Calu3 (cell line): ENCODE measurements around a stretch of chr15.

DNA sequence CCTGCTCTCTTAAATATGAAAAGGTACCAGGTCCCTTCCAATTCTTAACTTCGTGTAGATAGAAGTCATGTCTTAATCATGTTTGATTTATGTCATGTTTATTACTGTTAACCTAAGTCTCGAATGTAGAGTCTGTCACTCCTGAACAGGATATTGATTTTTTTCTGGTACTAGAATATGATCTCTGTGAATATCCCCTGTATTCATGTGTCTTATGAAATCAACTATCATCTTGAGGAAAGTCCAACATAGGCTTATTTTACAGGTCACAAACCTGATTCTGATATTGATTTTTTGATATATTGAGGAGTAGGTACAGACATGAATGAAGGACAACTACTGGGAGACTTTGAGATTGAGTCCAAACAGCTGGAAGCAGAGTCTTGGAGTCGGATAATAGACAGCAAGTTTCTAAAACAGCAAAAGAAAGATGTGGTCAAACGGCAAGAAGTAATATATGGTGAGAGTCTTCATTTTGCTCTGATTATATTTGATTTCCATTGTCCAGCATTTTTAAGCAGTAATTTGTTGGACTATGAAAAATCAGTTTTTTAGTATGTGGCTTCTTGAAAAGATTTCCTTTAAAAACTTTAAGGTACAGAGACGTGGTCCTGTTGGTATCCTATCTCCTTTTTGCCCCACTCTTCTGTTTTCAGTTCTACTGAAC lies 76.9 kb downstream of the KLHL25 start:
- PRO-cap = no peak

DNA sequence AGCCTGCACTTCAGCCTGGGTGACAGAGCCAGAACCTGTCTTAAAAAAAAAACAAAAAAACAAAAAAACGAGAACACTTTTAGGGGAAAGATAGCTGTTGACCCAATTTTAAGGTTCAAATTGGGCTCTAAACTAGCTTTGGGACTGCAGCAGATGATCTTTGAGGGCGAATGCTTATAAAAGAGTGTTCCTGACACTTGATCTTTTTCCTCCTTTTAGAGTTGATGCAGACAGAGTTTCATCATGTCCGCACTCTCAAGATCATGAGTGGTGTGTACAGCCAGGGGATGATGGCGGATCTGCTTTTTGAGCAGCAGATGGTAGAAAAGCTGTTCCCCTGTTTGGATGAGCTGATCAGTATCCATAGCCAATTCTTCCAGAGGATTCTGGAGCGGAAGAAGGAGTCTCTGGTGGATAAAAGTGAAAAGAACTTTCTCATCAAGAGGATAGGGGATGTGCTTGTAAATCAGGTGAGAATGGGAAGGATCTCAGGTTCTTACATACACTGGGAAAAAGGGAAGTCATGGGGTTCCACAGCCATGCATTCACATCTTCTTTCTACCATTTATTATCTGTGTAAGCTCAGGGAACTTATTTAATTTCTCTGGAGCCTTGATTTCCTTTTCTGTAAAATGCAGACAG lies 75.7 kb downstream of the KLHL25 start:
- PRO-cap = no peak

GRCh38 chr15:85751271-85752393 lies 43.1 kb downstream of the KLHL25 start:
- PRO-cap = no peak

- PRO-cap = no peak
These were observed 31.6 kb downstream of the KLHL25 start for GRCh38 chr15:85763071-85763584.

- PRO-cap = no peak
These were observed 540.4 kb downstream of the AGBL1 start for GRCh38 chr15:86620029-86620436.

DNA sequence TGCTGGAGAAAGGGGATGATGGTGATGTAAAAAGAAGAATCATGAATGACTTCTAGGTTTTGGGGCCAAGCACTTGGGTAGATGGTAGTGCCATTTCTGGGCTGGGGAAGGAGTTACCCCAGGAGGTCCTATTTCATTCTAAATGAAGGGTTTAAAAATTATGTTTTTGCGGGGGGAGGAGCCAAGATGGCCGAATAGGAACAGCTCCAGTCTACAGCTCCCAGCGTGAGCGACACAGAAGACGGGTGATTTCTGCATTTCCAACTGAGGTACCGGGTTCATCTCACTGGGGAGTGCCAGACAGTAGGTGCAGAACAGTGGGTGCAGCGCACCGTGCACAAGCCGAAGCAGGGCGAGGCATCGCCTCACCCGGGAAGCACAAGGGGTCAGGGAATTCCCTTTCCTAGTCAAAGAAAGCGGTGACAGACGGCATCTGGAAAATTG lies 100.4 kb upstream of the NTRK3 start:
- PRO-cap = no peak

DNA sequence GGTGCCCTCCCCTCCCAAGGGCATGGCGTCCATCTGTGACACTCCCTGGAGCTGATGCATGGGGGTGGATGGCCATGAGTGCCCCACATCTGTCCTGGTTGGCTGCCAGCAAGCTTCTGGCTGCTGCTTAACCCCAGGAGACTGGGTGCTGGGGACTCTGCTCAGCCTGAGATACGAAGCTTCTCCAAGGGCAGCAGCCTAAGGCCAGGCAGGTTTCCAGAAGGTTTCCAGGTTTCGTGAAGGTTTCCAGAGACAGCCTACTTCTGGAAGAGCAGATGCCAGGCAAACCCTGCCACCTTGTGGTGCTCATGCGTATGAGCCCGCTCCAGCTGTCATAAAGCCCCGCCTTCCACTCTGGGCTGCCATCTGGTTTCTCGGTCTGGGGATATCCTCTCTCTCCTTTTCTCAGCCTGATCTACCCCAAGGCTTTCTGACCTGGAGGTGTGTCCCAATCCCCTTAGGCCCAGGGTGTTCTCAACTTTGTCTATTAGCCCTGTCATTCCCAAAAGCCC lies 12.2 kb downstream of the MRPL46 start:
- PRO-cap = no peak

DNA sequence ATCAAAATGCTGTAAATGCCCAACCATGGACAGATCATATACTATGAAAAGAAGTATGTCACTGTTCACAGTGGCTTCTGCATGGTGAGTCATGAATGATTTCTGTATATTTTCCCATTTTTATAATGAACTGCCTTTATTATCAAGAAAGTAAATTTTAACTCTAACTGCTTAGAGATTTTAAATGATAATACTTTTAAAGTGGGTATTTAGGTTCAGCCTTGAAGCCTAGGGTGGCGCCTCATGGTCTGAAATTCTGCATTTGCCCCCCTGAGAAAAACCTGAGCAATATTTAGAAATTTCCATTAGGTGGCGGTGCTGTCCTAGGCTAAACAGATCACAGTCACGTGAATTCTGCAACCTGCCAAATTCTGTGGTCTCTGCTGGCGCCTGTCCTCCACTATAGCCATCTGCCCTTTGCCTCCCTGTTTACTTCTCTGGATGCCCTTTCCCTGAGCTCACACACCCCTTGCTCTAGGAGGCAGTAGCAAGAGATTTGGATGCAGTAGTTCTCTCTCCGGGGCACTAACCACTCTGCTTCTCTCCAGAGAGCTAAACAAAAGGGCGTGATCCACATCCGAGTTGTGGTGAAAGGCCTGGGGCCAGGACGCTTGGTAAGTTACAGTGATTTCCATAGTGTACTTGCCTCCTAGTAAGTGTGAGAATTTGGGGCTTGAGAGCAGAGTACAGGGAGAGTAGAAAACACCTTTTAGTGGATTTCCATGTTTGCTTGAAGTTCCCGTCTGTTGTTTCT lies 9.1 kb downstream of the MRPS11 start:
- PRO-cap = no peak

- PRO-cap = no peak
These were observed 8.6 kb upstream of the ISG20 start for GRCh38 chr15:88630019-88630757.

- PRO-cap = no peak
These were observed 867 bp upstream of the ISG20 start for GRCh38 chr15:88637737-88638561.

DNA sequence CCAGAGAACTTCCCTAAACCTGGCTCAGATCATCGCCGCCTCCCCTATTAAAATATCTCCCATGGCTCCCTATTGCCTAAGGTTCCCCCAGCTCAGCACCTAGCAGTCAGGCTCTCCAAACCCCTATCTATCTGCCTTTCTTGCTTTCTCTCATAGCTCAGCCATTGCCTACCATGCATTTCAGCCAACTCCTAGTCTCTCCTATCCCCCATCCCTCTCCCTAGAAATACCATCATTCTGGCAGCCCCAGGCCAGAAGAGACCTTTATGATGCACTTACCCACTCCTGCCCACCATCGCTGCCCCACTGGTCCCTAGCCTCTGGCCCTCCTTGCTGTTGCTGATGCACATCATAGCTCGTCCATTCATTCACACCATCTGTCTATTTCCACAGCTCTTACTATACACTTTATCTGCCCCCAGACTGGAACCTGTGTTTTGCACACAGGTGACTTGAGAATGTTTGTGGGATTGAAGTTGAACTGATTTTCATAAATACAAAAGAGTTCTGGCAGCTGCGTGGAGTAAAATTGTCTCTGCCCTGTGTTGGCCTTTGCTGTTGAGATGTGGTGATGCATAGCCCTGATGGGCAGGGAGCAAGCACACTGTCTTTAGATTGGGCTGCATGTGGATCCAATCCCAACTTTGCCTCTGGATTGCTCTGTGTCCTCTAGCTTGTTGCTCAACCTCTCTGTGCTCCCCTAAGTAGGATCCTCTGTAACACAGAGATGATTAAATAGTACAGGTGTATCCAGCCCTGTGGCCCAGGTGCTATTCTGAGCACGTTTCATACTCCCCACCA lies 6.9 kb downstream of the ISG20 start:
- PRO-cap = no peak

DNA sequence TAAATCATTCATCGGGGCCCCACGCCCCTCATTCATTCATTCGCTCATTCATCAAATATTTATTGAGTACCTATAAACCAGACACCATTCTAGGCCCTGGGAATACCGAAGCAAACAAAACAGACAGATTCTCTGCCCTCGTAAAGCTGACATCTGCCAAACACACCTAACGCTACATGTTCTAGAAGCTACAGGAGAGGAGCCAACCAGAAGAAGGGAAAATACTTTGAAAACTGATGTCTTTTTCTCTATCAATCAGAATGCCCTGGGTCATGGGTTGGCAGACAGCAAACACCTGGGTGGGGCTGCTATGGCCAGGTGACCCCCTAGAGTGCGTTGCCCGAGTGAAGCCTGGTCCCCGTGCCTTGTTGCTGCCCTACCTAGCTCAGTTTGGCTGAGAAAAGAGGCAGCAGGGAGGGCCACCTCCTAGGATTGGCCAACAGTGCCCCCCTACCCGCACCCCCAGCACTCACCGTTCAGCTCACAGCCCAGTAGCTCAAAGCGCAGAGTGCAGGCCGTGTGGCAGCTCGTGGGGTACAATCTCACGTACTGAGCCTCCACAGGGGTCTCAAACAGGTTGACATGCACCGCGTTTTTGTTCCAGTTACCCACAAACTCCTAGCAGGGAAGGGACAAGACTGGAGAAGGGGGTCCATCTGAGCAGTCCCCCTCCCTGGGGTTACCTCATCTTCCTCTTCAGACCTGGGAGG lies 7.7 kb downstream of the MFGE8 start:
- PRO-cap = no peak

GRCh38 chr15:89040729-89041311 lies 47.4 kb upstream of the ABHD2 start:
- PRO-cap = no peak

DNA sequence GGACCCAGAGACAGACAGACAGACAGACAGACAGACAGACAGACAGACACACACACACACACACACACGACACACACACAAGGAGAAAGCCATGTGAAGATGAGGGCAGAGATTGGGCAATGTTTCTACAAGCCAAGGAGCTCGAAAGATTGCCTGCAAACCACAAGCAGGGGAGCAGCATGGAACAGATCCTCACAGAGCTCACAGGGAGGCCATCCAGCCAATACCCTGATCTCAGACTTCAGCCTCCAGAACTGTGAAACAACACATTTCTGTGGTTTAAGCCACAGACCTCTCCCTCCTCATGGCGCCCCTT lies 35.8 kb upstream of the ABHD2 start:
- PRO-cap = no peak

DNA sequence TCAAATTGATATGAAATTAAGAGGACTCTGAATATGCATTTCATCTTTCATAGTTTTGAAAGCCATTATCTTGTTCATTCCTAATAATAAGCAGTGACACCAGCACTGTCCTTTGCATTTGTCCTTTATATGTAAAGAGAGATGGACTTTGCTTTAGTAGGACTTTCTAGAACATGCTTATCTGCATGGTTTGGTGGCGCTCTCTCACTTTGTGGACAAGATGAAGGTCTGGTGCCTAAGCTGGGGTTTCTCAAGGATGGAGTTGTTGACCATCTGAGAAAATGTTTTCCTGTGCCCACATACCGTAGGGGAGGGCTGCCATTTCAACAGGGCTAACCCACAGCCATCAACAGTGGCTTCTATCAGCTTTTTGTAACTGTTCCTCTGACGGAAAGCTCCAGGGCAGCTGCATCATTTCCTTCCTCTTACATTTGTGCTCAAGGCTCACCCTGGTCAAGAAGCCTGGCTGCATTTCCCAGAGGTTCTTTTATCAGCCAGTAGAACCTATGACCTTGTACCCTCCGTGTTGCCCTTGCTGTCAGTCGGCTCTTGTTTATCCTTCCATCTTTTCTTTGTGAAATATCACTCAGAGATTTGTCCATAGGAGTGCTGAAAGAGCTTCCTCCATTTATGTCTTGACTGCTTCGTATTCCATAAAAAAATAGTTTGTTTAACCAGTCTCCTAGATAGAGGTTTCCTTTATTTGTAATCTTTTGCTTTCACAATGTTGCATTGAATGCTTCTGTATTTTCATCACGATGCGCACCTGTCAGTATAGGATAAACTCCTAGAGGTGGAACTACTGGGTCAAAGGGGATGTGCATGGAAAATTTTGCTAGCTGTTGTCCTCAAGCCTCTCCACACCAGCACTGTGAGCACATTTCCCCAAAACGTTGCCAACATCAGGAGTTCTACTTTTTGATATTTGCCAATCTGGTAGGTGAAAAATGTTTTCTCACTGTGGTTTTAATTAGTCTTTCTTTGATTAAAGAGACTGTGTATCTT lies 44.7 kb downstream of the ABHD2 start:
- PRO-cap = no peak

- PRO-cap = no peak
These were observed 48.5 kb downstream of the ABHD2 start for GRCh38 chr15:89136511-89137410.

- PRO-cap = no peak
These were observed 49.5 kb downstream of the ABHD2 start for GRCh38 chr15:89137411-89138555.

- PRO-cap = bidirectional peak, plus-strand start at chr15:89168118, minus-strand start at chr15:89167959
These were observed 53.5 kb downstream of the RLBP1 start for GRCh38 chr15:89167774-89168323.

- PRO-cap = no peak
These were observed 15.6 kb downstream of the POLG start for GRCh38 chr15:89318848-89319516.

- PRO-cap = unidirectional peak, minus-strand start at chr15:89400014
These were observed 65.4 kb upstream of the POLG start for GRCh38 chr15:89399863-89400492.